ENCODE measurements around a stretch of chr15.

DNA sequence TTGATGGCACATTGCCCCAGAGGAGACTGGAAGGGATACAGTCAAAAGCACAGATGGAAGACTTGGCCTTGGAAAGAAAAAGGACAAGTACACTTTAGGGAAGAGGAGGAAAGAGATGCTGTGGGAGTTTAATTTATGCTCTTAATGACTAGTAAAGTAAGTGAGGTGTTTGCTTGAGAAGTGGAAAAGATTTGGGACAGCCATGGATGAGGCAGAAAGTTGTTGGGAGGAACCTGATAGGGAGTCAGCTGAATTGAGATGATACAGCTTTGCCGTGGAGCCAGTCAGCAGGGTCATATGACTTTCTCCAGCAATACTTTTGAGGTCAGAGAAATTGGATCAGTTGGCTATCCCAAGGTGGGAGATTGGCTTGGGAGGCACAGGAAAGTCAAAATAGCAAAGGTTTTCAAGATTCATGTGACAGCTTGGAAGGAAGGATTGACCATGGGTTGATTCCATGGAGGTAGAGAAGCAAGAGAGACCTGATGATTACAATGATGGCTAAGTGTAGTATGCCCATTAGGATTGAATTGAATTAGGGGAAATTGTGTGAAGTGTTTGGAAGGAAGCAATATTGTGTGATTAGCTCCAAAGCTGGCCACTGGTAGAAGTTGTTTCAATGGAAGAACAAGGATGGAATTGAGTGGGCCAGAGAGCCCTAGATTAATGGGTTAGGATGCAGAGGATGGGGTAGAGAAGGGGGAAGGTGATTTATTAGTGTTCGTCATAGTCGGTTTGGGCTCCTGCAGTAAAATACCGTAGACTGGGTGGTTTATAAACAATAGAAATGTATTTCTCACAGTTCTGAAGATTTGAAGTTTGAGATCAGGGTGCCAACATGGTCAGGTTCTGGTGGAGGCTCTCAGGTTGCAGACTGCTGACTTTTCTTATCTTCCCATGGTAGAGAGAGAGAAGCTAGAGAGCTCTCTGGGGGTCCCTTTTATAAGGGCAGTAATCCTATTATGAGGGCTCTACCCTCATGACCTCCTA lies 82.3 kb downstream of the CHD2 start:
- PRO-cap = no peak

GRCh38 chr15:92996433-92997158 lies 92.4 kb downstream of the RGMA start:
- PRO-cap = no peak

- PRO-cap = no peak
Observed at GRCh38 chr15:93028277-93029251, 60.4 kb downstream of the RGMA start.

DNA sequence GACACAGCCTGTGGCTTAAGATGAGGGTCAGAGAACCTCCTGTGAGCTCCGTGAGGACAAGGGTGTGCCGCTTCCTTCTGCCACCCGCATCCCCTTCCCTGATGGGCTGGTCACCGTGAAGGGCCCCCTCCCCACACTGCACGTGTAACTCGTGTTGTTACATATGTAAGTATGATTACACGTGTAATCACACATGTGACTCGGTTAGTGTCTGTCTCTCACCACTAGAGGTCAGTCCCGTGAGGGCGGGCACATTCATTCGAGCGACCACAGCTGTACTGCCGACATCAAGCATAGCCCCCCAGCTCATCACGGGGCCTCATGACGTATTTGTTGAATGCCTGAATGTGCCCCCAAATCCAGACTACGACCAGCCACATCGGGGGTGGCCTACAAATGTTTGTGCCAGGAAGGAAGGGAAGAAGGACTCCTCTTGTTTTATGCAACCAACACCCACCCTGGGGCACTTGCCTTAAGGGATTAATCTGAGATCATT lies 53.1 kb downstream of the RGMA start:
- PRO-cap = no peak

DNA sequence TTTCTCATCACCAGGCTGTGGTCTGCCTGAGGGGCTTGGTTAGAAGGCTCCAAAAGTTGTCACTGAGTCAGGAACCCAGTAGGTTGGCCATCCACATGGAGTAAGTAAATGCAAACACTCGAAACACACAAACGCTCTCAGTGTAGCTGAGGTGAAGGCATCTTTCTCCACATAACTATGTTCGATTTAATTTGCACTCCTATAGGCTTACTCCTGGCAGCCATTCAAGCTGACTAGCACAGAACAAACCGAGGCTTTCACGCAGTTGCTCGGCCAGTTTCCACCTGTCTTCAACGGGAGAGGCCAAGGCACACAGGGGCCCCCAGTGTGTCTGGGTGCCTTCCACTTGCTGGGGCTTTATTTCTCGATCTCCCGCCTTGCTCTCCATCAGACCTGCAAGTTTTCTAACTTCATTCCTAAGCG lies 18.9 kb downstream of the RGMA start:
- PRO-cap = no peak

GRCh38 chr15:93154634-93154967 lies 65.6 kb upstream of the RGMA start:
- PRO-cap = no peak

GRCh38 chr15:93245192-93245751 lies 156.3 kb upstream of the RGMA start:
- PRO-cap = no peak

DNA sequence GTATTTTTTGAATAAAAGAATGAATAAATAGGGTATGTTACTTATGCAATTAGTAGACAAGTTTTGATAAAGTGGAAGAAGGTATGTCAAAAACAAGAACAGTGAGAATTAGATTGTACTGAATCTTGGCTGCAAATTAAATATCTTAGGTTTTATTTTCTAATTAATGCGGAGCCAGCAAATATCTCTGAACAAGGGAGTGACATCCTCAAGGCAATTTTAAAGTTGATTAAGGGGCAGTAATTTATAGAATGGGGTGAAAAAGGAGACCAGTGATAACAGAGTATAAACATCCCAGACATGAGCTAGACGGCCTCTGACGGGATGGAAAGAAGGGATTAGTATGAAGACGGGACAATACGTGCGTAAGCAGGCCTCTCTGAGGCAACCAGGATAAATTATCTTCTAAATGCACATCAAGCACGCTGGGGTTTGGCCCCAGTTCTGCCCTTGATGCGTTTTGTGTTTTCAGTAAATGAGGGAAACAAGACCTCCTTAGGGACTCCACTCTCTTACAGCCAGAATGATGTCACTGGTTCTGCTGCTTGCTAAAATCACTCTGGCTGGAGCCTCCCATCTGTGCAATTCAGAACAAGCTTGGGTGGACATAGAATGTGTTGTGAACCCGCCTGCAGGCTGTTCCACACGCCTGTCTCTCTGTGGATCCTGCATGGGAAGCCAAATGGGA lies 156.1 kb upstream of the MCTP2 start:
- PRO-cap = no peak

DNA sequence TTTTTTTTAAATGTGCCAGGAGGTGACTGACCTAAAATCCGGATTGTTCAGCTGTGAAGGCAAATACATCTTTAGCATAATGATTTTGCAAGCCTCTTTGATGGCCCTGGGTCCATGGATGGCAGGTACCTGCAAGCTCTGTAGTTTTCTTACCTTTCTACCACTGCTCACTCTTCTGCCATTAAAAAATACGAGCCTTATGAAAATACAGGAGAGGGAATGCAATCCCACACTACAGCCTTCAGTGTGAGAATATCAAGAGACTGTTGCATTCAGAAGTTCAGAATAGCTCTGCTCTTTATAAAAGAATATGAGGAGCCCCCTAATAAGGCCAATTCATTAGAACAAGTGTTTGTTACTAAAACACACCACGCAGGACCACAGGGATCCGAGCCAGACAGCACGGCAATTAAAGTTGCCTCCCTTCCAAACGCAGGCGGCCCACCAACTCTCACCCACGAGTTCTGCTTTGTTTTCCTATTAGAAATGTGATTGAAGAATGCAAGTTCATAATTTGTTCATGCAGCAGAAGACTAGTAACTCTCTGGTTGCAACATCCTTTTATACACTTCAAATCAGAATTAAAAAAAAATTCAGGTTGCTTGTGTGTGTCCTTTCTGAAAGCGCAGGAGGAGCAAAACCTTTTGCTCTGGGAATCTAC lies 1044.3 kb upstream of the NR2F2 start:
- PRO-cap = no peak

DNA sequence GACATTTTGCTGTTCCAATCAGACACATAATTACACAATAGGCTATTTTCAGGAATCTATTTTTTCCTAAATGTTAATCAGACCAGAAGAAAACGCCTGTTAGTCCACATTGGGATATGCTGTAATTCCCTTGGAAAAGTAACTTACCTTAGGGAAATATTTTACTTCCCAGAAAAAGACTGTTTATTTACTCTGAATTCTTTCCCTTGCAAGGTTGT lies 1041.3 kb upstream of the NR2F2 start:
- PRO-cap = no peak

DNA sequence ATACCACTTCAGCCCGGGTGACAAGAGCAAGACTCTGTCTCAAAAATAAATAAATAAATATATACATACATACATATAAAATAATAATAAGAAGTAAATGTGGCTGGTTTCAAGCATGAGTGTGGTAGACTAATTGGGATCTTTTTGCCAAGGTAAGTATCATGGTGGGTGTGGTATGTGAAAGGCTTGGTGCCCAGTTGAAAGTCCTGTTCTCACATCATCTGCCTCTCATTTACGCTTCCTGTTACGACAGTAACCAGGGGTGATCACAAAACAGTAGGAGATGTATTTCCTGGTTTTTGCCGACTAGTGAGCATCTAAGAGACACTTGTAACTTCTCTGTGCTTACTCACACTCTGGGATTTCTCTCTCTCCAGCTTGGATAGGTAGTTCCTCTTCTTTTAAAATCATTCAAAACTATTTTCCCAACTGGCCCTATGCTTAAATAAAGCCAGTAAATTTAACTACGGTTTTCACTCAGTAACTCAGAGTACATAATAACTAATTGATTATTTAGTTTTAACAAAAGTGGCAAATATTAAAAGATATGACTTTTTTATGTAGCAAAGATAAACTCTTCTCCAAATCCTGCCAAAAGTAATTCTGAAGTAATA lies 1028.2 kb upstream of the NR2F2 start:
- PRO-cap = no peak

DNA sequence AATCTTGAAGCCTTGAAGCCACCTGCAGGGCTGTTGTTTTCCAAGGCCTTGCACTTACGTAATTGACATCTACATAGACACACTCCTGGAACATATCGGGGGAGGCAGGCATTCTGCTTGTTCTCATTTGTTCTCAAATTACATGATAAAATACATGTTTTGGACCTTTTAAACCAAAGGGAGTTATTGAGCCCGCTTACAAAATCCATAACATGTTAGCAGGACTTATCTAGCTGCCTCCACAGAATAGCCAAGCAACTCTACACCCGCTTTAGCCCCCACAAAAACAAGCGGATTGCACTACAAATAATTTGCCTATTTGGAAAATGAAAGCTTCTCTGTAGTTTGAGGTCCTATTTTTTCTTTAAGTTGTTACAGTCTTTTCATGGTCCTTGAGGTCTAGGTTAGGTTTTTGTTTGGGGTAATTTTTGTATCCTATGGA lies 1004.5 kb upstream of the NR2F2 start:
- PRO-cap = no peak

DNA sequence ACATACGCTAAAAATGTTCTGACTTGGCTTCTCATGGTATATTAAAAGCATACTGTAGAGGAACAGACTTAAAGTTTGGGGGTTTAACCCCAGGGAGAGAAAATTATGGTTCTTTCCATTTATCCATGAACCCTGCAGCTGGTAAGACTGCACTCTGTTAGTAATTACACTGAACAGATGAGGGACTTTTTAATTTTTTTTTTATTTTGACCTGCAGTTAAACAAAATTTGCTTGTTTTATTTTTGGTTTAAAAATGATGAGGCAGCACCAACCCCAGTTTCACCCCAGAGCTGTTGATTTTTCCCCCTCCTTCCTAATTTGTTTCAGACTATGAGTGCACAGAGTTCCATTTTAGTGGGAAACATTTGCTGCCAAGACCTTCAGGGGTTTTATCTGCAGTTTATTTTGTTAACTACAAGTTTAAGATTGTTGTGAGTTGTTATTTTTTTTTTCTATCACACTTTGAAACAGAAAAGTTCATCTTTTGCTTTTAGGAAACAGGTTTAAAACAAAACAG lies 455.9 kb upstream of the NR2F2 start:
- PRO-cap = no peak

DNA sequence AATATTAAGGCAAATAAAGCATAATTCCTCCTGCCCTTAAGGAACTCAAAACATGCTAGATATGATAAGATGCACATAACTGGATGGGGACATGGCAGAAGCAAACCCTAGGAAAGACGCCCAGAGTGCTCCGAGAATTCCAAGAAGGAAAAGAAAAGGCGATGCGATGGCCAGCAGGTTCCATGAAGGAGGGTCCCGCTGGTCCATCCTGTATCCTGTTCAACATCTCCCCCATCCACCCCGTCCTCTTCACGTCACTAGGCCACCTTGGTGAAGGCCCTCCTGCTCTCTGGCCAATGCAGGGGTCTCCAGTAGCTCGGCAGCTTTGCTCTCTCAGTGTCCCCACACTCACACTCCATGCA lies 53.2 kb upstream of the NR2F2 start:
- PRO-cap = no peak

GRCh38 chr15:96337796-96338234 lies 7.3 kb downstream of the NR2F2 start:
- PRO-cap = no peak

GRCh38 chr15:97652787-97653359 lies 307.6 kb upstream of the ARRDC4 start:
- PRO-cap = no peak

- PRO-cap = no peak
Observed at GRCh38 chr15:97968960-97969663, 8.6 kb downstream of the ARRDC4 start.

GRCh38 chr15:98666640-98667024 lies 18.3 kb downstream of the IGF1R start:
- PRO-cap = no peak

GRCh38 chr15:98718283-98719369 lies 70.3 kb downstream of the IGF1R start:
- PRO-cap = no peak

DNA sequence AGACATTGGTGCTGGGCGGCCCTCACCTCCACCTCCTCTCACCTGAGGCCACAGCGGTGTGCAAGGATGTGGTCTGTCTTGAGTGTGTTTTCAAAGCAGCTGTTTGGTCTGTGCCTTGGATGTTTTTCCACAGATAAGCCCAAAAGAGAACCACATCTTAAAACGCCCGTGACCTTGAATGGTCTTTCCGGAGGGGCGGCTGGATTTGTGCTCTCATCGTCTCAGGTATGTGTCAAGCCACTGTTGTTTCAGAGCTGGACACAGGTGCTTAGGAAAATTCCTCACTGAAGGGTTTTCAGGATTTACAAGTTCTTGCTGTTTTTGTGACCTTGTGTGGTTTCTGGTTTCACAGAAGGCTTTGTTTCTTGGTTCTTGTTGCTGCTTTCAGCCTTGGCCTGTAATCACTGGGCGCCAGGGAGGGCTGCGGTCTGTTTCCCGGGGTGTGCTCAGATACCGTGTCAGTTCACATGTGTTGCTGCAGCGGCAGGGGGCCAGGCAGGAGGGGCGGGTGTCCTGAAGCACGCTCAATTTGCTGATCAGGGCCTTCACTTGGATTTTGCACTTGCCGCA lies 128.4 kb downstream of the IGF1R start:
- PRO-cap = bidirectional peak, plus-strand start at position 461 of the sequence, minus-strand start at position 229 of the sequence